Vein endothelial cell (primary cell): ENCODE measurements around a stretch of chr14.

GRCh38 chr14:102253037-102253739 is 51.8 kb downstream of the MOK start:
- CAGE, long polyA plus RNA: no peak

DNA sequence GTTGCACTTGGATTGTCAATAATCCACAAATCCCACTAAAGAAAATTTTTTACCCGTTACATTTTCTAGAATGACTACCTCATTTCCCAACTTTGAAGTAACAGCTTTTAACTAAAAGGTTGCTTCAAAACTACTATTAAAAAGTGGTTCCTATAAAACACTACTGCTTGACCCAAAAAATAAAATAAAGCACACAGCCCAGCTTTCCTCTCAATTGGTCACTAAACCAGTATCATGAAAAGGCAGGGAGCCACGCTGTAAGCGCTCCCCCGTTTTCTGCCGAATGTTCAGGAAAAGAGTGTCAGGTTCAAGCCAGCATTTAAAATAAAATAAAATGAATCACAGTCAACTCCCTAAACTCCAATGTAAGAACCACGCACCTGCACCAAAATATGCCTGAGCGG is 660 bp downstream of the MOK start:
- CAGE, long polyA plus RNA: no peak

GRCh38 chr14:102313978-102314830 is 5.3 kb upstream of the ZNF839 start:
- CAGE, long polyA plus RNA: no peak

- CAGE, long polyA plus RNA: no peak
Observed at GRCh38 chr14:102364358-102364756, 1.6 kb downstream of the TECPR2 start.

DNA sequence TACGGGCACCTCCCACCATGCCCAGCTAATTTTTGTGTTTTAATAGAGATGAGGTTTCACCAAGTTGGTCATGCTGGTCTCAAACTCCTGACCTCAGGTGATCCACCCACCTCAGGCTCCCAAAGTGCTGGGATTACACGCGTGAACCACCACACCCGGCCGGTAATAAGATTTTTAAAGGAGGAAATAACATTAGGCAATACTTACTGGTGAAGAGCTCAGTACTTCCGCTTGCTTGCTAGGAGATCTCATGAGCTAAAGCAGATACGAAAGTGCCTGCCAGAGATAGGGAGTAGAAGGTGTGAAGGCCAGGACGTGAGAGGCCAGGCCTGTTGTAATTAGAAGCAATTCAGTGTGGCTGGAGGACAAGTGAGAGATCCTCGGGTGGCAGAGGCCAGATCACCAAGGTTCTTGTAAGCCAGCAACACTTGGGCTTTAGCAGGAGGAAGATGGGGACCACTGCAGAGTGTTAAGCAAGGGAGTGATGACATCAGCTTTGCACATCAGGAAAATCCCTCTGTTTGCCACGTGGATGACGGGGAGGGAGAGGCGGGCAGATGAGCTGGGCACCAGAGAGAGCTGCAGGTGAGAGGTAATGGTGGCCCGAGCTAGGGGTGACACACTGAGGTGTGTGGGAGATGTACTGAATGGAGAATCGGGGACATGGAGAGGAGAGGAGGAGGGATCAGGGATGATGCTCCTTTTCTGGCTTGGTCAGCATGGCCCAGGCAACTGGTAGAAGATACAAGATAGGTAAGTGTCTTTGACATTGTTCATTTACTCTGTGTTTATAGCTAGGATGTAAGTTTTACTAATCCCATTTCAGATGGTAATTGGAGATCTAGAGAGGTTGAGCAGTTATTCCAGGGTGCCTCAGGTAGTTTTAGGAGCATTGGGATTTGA is 7.7 kb downstream of the TECPR2 start:
- CAGE, long polyA plus RNA: no peak

DNA sequence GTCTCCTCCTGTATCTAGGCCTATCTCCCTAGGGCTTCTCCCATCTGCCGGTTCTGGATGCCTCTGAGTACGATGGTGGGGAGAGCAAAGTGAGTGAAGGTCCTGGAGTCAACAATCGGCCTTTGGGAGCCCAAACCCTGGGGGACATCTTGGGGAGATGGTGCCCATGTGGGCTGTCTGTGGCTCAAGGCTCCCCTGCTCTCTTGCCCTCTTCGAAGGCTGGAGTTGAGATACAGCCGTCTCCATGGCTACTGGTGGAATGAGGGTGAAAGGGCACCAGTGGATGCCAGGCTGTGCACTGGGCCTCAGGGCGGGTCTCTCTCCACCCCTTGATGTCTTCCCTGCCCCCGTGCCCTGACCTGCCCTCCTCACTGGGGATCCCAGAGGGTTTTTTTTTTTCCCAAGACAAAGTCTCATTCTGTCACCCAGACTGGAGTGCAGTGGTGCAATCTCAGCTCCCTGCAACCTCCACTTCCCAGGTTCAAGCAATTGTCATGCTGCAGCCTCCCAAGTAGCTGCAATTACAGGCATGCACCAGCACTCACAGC is 2.0 kb upstream of the ANKRD9 start:
- CAGE, long polyA plus RNA: no peak

GRCh38 chr14:102539835-102540994 is 30.6 kb upstream of the ANKRD9 start:
- CAGE, long polyA plus RNA: no peak

- CAGE, long polyA plus RNA: no peak
Observed at GRCh38 chr14:102593686-102594190, 1.3 kb downstream of the RCOR1 start.

- CAGE, long polyA plus RNA: no peak
Observed at GRCh38 chr14:102707222-102707550, 70.1 kb upstream of the TRAF3 start.

- CAGE, long polyA plus RNA: no peak
Observed at GRCh38 chr14:102802990-102803818, 26.0 kb downstream of the TRAF3 start.

DNA sequence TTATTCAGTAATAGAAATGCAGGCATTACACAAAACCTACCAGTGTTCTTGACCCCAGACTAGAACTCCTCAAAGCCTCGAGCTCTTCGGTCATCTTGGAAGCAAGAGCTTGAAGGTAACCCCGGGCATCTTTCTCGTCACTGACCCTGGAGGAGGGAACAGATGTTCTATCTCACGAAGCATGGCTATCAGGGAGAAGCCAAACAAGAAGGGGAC is 43.7 kb downstream of the AMN start:
- CAGE, long polyA plus RNA: no peak

DNA sequence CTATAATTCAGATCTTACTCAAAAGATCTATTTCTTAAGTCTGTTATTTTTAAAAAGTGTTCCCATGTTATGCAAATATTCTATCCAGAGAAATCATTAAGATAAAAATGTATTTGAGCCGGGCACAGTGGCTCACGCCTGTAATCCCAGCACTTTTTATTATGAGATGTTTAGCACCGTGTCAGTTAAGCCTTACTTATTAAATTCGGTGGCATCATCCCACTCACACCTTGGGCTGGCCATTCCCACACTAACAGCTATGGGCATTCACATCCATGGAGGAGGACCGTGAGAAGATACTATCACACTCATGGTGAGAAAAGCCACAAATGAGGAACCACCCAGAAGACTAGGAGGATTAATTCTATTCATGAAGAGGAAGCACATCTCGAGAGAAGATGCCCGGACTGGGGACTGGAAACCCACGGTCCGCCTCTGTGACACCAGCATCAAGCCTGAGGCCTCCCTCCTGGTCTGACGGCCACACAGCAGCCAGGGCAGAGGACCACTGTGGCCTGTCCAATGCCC is 5.0 kb downstream of the CDC42BPB start:
- CAGE, long polyA plus RNA: no peak

GRCh38 chr14:103067430-103068136 is 10.2 kb upstream of the CDC42BPB start:
- CAGE, long polyA plus RNA: no peak

GRCh38 chr14:103098984-103099966 is 4.8 kb downstream of the EXOC3L4 start:
- CAGE, long polyA plus RNA: no peak

DNA sequence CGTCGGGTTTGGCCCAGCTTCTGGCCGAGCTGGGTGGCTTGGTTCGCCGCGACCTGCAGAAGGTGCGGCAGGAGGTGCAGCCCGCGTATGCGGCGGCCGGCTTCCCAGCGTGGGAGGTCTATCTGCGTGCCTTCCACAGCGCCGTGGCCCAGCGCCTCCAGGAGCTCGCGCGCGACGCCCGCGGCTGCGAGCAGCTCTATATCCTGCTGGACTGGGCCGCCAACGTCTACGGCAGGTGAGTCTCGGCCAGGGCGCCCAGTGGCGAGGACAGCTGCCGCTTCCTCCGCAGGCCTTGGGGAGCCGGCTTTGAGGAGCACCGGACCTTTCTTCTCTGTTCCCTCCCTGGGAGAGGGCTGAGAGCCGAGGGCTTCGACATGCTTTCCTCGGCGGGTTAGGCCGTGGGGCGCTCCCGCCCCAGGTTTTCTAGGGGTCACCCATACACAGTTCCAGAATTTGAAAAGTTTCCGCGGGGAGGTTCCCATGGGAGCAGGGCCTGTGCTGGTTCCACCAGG is 8.1 kb downstream of the EXOC3L4 start:
- CAGE, long polyA plus RNA: no peak

DNA sequence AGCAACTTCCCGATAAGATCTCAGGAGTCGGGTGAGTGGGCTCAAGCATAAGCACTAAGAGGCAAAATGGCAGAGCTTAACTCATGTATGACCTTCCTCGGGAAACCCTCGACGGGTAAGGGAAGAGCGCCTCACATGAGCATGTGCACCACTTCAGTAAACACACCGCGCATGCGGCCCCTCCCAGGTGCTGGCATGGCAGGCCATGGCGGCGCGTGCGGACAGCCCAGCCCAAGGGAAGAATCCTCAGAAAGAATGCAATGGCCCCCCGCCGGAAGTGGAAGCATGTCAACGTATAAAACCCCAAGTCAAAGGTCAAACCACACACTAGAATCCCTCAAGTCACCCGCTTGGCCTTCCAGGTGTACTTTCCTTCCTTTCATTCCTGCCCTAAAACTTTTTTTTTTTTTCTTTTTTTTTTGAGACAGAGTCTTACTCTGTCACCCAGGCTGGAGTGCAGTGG is 6.6 kb upstream of the TNFAIP2 start:
- CAGE, long polyA plus RNA: no peak

- CAGE, long polyA plus RNA: no peak
Observed at GRCh38 chr14:103121080-103121526, 2.2 kb upstream of the TNFAIP2 start.

- CAGE, long polyA plus RNA: no peak
Observed at GRCh38 chr14:103160807-103161483, 37.7 kb downstream of the TNFAIP2 start.

- CAGE, long polyA plus RNA: no peak
Observed at GRCh38 chr14:103206753-103207482, 83.7 kb downstream of the TNFAIP2 start.

GRCh38 chr14:103225091-103225603 is 101.9 kb downstream of the TNFAIP2 start:
- CAGE, long polyA plus RNA: no peak